Metastatic Liver Carcinoma in the Adrenal Gland (tissue), 2 donors: ENCODE data around the genes SERPINH1, WNT11, TSKU, GDPD4 and CLNS1A.

- PRO-cap, 2 experiments, result no peak in any of the 2 experiments
These were observed 42.5 kb upstream of the KLHL35 start for GRCh38 chr11:75475279-75476226.

DNA sequence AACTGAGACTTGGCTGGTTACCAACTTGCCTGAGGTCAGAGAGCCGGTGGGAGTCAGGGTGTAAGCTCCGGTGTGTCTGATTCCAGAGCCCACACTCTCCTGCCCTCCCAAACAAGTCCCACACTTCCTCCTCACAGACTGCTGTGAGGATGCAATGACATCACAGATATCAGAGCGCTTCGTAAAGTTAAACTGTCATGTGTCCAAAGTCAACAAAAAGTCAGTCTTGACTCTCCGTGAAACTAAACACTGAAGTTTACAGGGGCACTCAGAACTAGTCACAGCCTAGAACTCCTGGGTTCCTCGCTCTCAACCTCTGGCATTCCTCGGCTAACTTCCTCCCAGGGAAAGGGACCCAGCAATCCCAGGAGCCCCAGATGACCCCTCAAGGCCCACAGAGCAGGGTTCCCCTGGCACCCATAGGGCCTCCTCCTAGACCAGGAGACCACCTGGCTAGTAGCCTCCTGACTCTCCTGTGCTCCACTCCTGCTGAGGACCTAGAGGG lies 12.3 kb downstream of the GDPD5 start:
- PRO-cap, 2 experiments, result no peak in any of the 2 experiments

- PRO-cap, 2 experiments, result peak in 1 of 2 experiments; most common plus-strand start chr11:75554803 (in 1); most common minus-strand start chr11:75554372 (in 1)
These were observed 7.6 kb upstream of the SERPINH1 start for GRCh38 chr11:75554191-75555105.

- PRO-cap, 2 experiments, result peak in 2 of 2 experiments; most common plus-strand start chr11:75562227 (in 2); most common minus-strand start chr11:75562170 (in 1)
These were observed at the start of gene SERPINH1 for GRCh38 chr11:75561516-75562421. Gene SERPINH1, plus strand, starts transcription at chr11:75562253.

- PRO-cap, 2 experiments, result no peak in any of the 2 experiments
These were observed 2.0 kb downstream of the MOGAT2 start for GRCh38 chr11:75719575-75720089.

- PRO-cap, 2 experiments, result no peak in any of the 2 experiments
These were observed 8.9 kb downstream of the DGAT2 start for GRCh38 chr11:75777339-75778102.

DNA sequence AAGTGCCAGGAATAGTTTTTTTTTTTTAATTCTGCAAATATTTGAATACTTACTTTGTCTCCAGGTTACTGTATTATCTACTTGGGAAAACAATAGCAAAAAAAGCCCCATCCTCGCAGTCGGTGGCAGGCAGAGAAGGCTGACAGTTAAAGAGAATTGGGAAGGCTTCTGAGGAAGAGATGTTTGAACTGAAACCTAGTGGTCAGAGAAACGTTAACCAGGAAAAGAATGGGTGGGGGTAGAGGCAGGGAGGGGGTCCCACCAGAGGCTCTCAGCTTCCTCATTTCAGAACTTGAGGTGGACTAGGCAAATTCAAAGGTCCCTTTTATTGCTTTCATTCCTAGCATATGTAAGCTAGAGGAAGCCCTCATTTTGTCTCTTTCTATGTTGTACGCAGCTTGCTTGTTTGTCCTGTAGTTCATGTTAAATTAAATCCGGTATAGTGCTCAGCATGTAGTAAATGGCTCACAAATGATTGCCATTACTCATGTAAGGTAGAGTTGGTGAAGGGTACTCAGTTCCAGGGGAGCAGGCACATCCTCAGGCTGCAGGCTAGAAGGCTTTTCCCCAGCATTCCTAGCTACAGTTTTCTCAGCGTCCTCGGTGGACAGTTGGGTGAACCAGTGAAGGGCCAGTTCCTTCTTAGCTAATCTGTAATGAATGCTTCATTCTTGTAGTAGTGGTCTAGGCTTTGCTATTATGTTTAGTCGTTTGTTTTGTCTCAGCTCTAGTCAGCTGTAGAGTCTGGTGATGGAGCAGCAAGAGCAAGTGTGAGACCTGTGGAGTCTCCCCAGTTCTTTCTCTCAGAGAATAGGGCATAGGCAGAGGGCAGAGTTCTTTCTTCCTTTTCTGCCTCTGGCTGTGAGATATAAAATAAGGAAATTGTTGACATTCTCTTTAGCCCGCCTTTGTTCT lies 58.6 kb downstream of the UVRAG start:
- PRO-cap, 2 experiments, result no peak in any of the 2 experiments

GRCh38 chr11:75911471-75911781 lies 96.4 kb downstream of the UVRAG start:
- PRO-cap, 2 experiments, result no peak in any of the 2 experiments

DNA sequence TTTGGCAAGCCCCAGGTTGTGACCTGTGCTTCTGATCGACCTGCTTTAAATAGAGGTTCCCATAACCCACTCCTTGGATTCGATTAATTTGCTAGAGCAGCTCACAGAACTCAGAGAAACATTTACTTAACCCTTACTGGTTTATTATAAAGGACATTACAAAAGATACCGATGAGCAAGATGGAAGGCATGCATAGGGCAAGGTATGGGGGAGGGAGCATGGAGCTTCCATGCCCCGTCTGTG lies 190.6 kb downstream of the UVRAG start:
- PRO-cap, 2 experiments, result no peak in any of the 2 experiments

DNA sequence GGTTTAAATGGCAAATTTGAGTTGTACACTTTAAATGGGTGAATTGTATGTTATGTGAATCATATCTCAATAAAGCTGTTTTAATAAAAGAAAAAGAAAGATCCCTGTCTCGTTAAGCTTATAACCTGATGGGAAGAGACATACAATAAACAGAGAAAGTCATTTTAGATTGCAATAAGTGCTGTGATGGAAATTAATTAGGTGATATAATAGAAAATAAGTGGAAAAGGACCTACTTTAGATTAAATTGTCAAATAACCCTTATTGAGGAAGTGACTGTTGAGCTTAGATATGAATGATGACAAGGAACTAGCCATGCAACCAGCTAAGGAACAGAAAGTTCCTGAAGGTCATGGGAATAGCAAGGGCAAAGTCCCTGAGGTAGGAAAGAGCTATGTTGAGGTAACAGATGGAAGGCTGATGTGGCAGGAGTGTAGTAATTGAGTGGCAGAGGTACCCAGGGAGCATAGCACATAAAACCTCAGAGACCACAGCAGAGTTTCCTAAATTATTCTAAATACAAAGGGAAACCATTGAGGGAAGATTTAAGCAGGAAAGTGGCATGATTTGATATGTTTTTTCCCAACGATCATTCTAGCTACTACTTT lies 135.2 kb downstream of the WNT11 start:
- PRO-cap, 2 experiments, result no peak in any of the 2 experiments

GRCh38 chr11:76071584-76072312 lies 134.6 kb downstream of the WNT11 start:
- PRO-cap, 2 experiments, result no peak in any of the 2 experiments

DNA sequence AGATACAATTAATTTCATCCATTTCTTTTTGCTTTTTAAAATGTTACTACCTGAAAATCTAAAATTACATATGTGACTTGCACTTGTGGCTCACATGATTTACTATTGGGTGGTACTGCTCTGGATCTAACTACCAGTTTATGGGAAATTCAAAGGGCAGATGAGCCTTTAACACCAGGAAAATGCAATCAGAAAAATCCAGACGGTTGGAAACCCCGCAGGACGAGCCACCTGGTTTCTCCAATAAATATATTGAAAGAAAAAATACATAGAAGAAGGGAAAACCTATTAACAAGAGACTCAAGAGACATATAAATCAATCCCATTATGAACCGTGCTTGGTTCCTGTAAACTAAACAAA lies 55.2 kb downstream of the WNT11 start:
- PRO-cap, 2 experiments, result no peak in any of the 2 experiments

DNA sequence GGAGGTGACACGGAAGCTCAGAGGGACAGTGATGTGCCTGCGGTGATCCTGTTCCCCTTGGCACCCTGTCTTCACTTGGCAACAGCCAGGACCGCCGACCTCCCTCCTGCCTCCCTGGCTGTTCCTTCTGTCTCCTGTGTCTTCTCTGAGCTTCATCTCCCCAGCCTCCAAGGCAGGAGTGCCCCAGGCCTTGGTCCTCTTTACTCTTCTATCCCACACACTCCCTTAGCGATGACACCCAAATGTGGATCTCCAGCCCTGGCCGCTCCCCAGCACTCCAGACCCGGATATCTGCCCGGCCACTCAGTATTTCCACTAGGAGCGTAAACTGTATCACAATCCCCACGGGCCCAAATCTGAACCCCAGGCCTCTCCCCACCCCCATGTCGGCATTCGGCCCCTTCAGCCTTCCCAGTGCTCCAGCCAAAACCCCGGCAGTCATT lies 20.9 kb downstream of the WNT11 start:
- PRO-cap, 2 experiments, result no peak in any of the 2 experiments

GRCh38 chr11:76206076-76206956 lies at the start of gene WNT11:
Gene WNT11, minus strand, starts transcription at chr11:76206502.
- PRO-cap, 2 experiments, result no peak in any of the 2 experiments

- PRO-cap, 2 experiments, result no peak in any of the 2 experiments
These were observed 28.7 kb upstream of the WNT11 start for GRCh38 chr11:76234692-76235669.

DNA sequence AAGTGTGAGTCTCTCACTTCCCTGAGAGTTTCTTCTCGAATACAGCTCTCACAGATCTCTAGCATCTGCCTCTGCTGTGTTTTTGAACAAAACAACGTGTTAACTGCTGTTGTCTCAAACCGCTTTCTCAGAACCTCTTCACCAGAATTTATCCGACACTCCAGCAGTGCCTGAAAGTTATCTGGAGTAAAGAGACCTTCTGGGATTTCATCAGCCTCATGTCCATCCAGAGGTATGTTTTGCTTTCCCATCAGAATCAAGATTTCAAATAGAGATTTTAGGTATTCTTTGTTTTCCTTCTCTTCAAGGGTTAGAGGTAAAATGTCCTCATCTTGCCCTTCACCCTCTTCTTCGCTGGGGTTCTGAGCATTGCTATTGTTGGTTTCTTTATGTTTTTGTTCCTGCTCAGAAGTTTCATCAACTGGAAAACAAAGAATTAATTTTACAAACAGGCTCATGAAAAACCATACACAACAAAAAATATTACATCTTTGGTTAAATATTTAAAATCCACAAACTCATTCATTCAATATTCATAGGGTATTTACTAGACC lies 28.5 kb downstream of the THAP12 start:
- PRO-cap, 2 experiments, result no peak in any of the 2 experiments

- PRO-cap, 2 experiments, result peak in 2 of 2 experiments; most common plus-strand start chr11:76783357 (in 2); most common minus-strand start chr11:76783019 (in 2)
These were observed at the start of gene TSKU for GRCh38 chr11:76782528-76783619. Gene TSKU, plus strand, starts transcription at chr11:76783356.

GRCh38 chr11:77301380-77301825 lies at the start of gene GDPD4:
Gene GDPD4, minus strand, starts transcription at chr11:77301686.
- PRO-cap, 2 experiments, result no peak in any of the 2 experiments

DNA sequence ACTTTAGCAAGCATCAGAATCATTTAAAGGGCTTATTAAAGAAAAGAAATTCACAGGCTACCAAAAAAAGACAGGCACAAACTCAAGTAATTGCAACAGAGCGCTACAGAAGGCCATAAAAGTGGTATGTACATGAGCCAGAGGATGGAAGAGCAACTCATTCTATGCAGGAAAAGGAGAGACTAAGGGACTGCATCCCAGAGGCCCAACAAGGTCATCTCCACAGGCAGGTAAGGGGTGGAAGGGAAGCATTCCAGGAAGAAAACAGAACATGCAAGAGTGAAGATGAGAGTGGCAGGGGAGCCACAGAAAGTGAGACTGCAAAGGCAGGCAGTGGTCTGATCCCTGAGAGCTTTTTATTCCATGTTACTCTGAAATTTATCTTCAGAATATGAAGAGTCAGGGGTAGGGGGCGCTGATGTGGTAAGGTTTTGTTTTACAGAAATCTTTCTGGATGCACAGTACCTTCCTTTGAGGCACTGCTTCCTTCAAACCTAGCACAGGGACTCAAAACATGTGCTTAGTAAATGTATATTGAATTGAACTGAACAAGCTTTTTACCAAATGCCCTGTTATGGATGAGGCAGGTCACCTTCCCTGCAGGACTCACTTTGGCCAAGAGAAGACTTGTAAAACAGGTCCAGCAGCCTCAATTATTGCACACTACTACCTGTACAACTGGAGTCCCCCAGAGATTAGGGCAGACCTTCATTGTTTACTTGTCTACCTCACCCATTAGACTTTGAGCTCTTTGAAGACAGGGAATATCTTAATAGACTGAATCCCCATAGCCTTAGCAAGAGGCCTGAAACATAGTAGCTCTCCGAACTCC lies 2.4 kb downstream of the PAK1 start:
- PRO-cap, 2 experiments, result no peak in any of the 2 experiments

DNA sequence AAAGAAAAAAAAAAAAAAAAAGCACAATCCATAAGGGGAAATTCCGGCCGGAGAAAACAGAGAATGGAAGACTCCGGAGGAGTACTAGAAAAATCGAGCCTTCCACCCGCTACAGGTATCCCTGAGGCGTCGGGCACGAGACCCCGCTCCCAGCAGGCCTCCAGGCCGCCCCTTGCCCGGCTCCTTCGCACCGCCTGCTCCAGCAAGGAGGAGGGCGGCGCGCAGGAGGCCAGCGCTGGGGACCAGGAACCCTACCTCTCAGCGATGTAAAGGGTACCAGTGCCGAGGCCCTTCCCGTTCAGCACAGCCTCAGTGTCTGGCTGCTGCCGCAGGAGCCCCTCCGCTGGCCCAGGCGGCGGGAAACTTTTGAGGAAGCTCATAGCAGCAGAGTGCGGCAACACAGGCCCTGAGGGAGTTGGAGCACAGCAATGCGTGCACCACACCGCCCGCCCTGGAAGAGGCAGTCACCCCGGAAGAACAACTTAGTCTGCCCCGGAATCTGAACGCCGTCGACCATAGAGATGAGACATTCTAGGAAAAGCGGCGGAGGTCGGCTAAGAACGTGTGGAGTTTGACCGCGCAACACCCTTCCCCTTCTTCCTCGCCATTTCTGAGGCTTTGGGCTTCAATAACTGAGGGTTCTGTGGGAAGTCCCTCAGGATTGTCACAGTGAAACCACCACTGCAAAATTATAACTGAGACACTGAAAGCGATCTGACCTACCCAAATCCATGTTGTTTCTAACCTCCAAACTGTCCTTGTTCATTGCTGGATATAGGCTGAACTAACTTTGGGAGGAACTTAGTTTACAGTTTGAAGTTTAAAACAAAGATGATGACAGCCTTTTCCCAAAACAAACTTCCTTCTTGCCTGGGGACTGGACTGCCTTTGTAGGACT lies at the start of gene CLNS1A:
CLNS1A (minus strand) TSS at position 460 of the 898 bp plus-strand sequence.
- PRO-cap, 2 experiments, result peak in 2 of 2 experiments; most common plus-strand start position 557 of the sequence (in 2); most common minus-strand start position 460 of the sequence (in 2)